Transverse colon (tissue), 4 donors: ENCODE results near the gene PTPN11.

GRCh38 chr12:111313788-111314214, 55.1 kb downstream of the PHETA1 start:
- PRO-cap: no peak
- RAMPAGE, long total RNA, 4 experiments: no peak in any of the 4 experiments

DNA sequence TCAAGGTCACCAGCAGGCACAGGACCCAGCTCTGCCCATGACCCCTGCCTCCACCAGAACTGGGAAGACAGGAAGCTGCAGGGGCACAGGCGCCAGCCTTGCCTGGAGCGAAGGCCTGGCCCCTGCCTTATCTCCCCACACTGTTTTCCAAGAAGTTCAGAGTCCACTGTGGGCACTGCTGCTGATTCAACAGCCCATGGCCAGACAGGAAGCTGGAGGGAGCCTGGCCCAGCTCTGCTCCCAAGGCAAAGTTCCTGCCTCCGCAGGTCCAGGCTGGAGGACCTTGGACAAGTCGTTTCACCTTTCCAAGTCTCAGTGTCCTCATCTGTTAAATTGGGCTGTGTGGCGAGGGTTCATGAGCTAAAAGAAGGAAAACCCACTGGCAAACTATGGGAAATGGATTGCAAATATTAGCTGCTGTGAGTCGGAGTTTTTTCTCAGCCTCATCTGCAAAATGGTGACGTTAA, 1.2 kb downstream of the PHETA1 start:
- PRO-cap: bidirectional peak, plus-strand start at position 203 of the sequence, minus-strand start at position 61 of the sequence
- RAMPAGE, long total RNA, 4 experiments: start-site peak on the minus strand in 1 of 4 experiments, centred at position 412 of the sequence, 5 reads per replicate

DNA sequence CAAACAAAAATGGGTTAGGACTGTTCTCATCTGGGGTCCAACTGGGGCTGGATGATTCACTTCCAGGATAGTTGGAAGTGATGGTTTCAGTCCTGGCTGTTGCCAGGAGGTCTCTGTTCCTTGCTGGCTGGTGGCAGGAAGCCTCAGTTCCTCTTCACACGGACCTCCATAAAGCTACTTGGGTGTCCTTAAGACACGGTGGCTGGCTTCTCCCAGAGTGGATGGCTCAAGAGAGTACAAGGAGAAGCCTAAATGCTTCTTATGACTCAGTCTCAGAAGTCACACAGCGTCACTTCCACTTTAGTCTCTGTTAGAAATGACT, 6.4 kb upstream of the SH2B3 start:
- PRO-cap: unidirectional peak, minus-strand start at position 223 of the sequence
- RAMPAGE, long total RNA, 4 experiments: no peak in any of the 4 experiments

- PRO-cap: no peak
- RAMPAGE, long total RNA, 4 experiments: no peak in any of the 4 experiments
Observed at GRCh38 chr12:111409236-111409599, 3.5 kb downstream of the SH2B3 start.

GRCh38 chr12:111427306-111428075, 21.8 kb downstream of the SH2B3 start:
- PRO-cap: no peak
- RAMPAGE, long total RNA, 4 experiments: no peak in any of the 4 experiments

DNA sequence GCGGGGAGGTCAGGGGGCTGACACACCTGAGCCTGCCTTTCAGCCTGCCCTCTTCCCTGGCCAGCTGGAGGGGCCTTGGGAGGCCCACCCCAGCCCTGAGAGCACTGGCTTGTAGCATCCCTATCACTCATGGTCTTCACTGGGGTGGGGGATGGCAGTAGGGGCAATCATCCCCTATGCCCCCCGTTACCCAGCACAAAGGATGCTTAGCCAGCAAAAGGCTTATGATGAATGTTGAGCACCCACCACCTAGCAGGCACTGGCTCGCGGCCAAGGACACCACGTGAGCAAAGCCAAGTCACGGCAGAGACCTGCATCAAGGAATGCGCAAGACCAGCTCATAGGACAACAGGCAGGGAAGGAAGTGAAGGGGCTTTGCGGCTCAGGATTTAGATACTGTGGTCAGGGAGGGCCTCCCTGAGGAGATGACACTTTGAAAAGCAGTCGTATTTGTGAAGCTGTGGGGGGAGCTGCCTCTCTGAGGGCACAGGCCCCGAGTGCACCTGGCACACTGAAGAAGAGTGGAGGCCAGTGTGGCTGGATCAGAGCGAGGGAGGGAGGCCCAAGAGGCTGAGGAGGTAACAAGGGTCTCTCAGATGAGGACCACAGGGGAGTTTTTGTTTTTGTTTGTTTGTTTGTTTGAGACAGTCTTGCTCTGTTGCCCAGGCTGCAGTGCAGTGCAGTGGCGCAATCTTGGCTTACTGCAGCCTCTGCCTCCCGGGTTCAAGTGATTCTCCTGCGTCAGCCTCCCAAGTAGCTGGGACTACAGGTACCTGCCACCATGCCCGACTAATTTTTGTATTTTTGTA, 32.8 kb downstream of the SH2B3 start:
- PRO-cap: no peak
- RAMPAGE, long total RNA, 4 experiments: no peak in any of the 4 experiments

DNA sequence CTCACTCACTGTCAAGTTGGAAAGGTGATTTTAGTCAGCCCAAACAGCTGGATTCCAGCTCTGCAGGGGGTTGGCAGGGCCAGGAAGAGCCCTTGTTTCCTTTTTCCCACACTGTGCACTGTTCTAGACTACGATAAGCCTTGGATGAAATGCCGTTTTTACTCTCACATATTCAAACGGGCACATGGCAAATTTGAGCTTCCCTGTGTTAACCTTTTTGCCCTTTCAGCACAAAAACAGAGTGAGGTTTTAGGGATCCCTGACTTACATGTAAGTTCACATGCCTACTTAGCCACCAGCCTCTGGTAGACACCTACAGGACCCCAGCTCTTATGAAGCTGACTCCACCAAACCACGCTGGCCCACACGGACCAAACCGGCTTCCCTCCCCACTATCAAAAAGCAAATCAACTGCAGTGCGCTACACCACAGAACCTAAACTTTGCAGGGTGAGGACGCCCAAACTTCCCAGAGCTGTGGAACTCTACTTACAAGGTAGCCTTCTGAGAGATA, 48.9 kb downstream of the SH2B3 start:
- PRO-cap: no peak
- RAMPAGE, long total RNA, 4 experiments: no peak in any of the 4 experiments

GRCh38 chr12:111569851-111570607, 29.1 kb downstream of the ATXN2 start:
- PRO-cap: no peak
- RAMPAGE, long total RNA, 4 experiments: no peak in any of the 4 experiments

GRCh38 chr12:111597230-111597860, 1.8 kb downstream of the ATXN2 start:
- PRO-cap: bidirectional peak, plus-strand start at chr12:111597548, minus-strand start at chr12:111597402; bidirectional peak, plus-strand start at chr12:111597747, minus-strand start at chr12:111597771
- RAMPAGE, long total RNA, 4 experiments: no peak in any of the 4 experiments

DNA sequence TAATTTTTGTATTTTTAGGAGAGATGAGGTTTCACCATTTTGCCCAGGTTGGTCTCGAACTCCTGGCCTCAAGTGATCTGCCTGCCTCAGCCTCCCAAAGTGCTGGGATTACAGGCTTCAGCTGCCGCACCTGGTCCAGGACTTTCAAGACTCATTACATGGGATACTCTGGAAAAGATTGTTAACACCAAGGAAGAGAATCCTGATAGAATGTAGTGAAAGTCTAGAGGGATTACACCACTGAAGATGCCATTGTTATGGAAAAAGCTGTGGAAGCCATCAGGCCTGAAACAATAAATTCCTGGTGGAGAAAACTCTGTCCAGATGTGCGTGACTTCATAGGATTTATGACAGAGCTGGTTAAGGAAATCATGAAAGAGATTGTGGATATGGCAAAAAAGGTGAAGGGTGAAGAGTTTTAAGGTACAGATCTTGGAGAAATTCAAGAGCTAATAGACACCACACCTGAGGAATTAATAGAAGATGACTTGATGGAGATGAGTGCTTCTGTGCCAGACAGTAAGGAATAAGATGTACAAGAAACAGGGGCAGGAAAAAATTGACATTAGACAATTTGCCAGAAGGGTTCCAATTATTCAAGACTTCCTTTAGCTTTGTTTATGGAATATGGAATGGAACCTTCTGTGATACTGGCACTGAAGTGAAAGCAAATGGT, 9.6 kb downstream of the MAPKAPK5 start:
- PRO-cap: no peak
- RAMPAGE, long total RNA, 4 experiments: start-site peak on the plus strand in 2 of 4 experiments, centred at positions 237 to 239 of the sequence, 9 to 10 reads per replicate

- PRO-cap: no peak
- RAMPAGE, long total RNA, 4 experiments: start-site peak on the plus strand in 1 of 4 experiments, at chr12:111901499-111901572 at its widest, 19 reads per replicate
Observed at GRCh38 chr12:111901134-111901911, 59.3 kb downstream of the MAPKAPK5 start.

DNA sequence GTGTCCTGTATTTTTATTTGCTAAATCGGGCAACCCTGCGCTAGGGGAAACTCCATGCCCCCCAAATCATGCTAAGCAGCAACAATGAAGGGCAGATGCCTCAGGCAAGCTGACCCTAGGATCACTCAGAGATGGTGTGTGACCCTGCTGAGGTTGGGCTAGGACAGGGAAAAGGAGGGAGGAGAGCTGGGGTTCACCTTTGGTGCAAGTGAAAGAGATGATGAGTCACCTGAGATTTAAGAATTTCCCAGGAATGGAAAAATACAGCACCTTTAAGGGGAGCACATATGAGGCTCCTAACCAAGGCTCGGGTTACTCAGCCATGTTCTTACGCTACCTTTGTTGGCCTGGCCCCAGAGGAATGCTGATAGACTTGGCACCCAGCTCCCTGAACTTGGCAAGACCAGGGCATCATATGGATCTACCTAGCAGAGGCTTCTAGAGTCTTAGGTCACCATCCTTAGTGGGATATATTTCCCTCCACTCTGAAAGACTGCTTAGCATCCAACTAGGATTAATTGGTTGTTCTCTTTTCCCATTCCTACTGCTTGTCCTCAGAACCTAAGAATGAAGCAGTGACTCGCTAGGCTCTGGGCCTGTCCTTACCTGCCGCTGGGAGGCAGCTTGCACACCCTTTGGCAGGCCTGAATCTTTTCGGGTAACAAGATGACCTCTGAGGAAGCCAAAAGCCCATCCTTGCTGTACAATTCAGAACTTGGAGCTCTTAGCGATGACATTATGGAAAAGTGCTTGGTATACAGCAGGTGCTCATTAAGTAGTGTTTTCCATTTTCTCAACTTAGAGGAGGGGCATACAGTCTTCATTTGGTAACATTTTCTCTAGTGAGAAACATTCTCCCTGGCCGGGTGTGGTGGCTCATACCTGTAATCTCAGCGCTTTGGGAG, 4.0 kb upstream of the NAA25 start:
- PRO-cap: no peak
- RAMPAGE, long total RNA, 4 experiments: no peak in any of the 4 experiments

DNA sequence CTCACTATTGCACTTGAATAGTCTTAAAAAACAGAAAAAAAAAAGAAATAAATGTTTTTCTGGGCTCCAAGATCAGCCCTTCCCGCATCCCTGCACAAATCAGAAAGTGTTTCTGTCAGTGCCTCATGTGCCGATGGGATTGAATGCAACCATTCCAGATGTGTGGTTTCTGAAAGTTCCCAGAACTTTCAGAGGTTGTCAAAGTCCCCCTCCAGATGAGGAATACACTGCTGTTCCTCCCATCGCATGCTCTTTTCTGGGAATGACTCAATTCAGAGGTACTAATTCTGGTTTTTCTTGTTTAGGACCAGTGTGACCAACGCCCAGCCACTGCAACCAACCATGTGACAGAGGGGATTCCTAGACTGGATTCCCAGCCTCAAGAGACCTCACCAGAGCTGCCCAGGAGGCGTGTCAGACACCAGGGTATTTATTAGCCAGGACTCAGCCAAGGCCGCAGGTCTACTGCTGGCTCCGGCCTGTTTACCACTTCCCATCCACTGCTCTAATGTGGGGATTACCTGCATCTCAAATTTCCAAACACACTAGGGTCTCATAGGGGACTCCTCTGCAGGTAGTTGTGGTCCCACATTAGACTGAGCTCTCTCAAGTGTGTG, 24.2 kb downstream of the TRAFD1 start:
- PRO-cap: no peak
- RAMPAGE, long total RNA, 4 experiments: no peak in any of the 4 experiments

DNA sequence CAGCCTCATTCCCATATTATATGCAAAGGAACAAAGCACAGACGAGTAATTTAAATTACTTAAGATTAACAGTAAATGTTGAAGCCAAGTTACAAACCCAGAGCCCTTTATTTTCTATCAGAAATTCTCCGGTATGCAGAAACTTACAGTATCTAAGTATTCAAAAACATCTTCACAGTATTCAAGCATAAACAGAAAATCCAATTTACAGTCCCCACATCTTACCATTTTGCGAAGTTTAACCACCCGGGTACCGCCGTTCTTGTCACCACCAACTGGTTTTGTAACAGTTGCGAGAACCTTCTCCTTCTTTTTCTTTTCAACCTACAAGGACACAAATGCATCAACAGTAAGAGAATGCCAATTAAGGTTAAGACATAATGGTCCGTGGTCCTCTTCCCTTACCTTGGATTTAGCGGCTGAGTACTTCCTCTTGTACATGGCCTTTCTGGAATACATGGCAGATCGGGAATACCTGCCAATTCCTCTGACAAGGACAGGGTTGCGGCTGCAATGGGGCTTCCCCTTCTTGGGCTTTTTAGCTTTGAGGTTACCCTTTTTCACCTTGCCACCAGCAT, 1.3 kb downstream of the RPL6 start:
- PRO-cap: no peak
- RAMPAGE, long total RNA, 4 experiments: no peak in any of the 4 experiments

- PRO-cap: bidirectional peak, plus-strand start at chr12:112418905, minus-strand start at chr12:112418835
- RAMPAGE, long total RNA, 4 experiments: no peak in any of the 4 experiments
Observed at GRCh38 chr12:112418701-112418869, 162 bp upstream of the PTPN11 start.

DNA sequence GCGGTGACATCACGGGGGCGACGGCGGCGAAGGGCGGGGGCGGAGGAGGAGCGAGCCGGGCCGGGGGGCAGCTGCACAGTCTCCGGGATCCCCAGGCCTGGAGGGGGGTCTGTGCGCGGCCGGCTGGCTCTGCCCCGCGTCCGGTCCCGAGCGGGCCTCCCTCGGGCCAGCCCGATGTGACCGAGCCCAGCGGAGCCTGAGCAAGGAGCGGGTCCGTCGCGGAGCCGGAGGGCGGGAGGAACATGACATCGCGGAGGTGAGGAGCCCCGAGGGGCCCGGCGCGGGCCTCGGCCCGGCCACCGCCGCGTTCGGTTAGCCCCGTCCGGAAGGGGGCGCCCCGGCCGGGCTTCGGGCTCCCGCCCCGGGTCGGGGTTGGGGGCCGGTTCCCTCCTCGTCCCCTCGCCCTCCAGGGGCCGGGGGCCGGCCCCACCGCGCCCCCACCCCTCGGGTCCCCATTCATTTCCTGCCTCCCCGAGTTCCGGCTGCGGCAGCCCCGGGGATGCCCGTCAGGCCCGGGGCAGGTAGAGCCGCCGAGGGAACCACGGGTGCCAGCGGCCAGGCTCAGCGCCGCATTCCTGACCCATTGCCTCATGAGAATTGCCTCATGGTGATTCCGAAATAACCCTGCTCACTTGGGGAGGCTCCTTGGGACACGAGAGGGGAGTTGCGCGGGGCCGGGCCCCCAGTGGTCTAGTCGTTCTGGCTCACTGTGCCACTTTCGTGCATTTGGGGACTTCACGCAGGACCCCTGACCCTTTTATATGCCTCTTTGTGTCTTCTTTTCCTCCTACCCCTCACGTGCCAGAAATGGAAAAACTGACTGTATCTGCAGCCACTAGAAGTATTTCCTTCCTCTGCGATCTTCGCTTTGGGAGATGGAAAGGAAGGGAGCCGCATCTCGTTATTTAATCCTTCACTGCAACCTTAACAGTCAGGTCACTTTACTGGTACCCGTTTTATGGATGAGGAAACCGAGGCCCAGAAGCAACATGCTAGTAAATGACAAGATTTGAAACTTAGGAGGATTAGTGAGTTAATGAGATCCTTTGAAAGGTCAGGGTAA, at the start of gene PTPN11:
Gene PTPN11 (plus strand): TSS at position 78 of the 1,063 bp plus-strand sequence.
- PRO-cap: bidirectional peak, plus-strand start at position 36 of the sequence, minus-strand start outside the sequence; bidirectional peak, plus-strand start at position 648 of the sequence, minus-strand start at position 577 of the sequence
- RAMPAGE, long total RNA, 4 experiments: start-site peak on the plus strand in 4 of 4 experiments, centred at positions 64 to 78 of the sequence, 399 to 799 reads per replicate

GRCh38 chr12:112918458-112919163, 11.8 kb downstream of the OAS1 start:
- PRO-cap: no peak
- RAMPAGE, long total RNA, 4 experiments: start-site peak on the plus strand in 2 of 4 experiments, at chr12:112918633-112918895 at its widest, 16 to 74 reads per replicate

- PRO-cap: no peak
- RAMPAGE, long total RNA, 4 experiments: no peak in any of the 4 experiments
Observed at GRCh38 chr12:113069966-113070882, 13.7 kb downstream of the DTX1 start.

DNA sequence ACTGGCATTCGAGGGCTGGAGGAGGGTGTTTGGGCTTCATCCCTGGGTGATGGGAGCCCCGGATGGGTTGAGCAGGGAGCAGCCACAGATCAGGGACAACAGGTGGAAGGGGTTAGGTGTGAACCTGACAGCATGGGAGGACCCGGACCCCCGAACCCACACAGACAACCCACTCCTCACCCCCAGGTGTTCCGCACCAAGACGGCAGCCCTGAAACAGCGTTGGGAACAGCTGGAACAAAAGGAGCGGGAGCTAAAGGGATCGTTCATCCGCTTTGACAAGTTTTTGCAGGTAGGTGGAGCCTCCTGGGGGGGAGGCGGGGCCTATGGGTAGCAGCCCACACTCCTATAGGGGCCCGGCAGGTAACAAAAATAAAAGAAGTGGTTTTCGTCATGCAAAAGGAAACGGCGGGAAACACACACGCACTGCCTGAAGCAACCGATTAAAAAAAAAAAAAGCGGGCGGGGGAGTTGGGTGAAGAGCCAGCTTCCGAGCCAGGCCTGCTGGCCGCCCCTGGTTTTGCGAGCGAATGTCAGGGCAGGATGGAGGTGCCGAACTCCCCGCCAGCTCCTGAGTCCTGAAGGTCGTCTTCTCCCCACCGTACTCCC, 3.2 kb downstream of the CFAP73 start:
- PRO-cap: bidirectional peak, plus-strand start at position 397 of the sequence, minus-strand start at position 254 of the sequence
- RAMPAGE, long total RNA, 4 experiments: no peak in any of the 4 experiments

- PRO-cap: no peak
- RAMPAGE, long total RNA, 4 experiments: no peak in any of the 4 experiments
Observed at GRCh38 chr12:113153205-113153767, 3.8 kb downstream of the CFAP73 start.